ENCODE measurements around a stretch of chr11.

GRCh38 chr11:116930041-116930709, 92.8 kb upstream of the APOA1 start:
- PRO-cap, 2 experiments = peak in 1 of 2 experiments; most common minus-strand start chr11:116930220 (in 1)

GRCh38 chr11:116931473-116932649, 94.4 kb upstream of the APOA1 start:
- PRO-cap, 2 experiments = no peak in any of the 2 experiments

GRCh38 chr11:116977144-116977367, 121.2 kb downstream of the SIK3 start:
- PRO-cap, 2 experiments = no peak in any of the 2 experiments

DNA sequence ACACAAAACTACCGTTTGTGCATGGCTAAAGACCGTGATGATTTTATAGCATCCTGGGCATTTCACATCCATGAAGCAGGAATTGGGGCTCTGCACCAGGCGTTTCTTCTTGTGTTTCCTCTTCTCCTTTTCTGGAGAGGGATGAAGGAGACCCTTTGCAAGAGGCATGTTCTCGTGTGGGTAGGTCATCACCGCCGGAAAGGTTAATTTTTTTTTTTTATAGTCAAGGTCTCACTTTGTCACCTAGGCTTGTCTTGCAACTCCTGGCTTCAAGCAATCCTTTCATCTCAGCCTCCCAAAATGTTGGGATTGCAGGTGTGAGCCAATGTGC, 62.4 kb downstream of the SIK3 start:
- PRO-cap, 2 experiments = peak in 1 of 2 experiments; most common minus-strand start position 202 of the sequence (in 1)

- PRO-cap, 2 experiments = peak in 1 of 2 experiments; most common plus-strand start chr11:117096743 (in 1)
Observed at GRCh38 chr11:117096346-117097064, 1.7 kb downstream of the SIK3 start.

DNA sequence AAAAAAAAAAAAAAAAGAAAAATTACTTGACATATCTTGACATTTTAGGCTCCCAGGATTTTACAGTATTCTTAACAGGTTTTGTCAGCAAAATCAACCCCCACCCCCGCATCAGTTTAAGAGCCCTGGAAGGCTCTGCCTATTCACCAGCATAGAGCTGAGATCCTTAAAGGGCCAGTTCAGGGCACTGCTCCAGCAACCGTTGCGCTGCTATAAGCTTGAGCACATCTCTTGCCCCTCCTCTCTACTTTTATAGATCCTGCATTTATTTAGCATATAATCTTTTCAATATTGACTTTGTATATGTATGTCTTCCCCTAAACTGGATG, 690 bp upstream of the PAFAH1B2 start:
- PRO-cap, 2 experiments = no peak in any of the 2 experiments

GRCh38 chr11:117179997-117180488, 1.5 kb downstream of the SIDT2 start:
- PRO-cap, 2 experiments = peak in 2 of 2 experiments; most common minus-strand start chr11:117180200 (in 2)

- PRO-cap, 2 experiments = no peak in any of the 2 experiments
Observed at GRCh38 chr11:117188606-117189439, 10.3 kb downstream of the SIDT2 start.

GRCh38 chr11:117203733-117203930, 4.5 kb downstream of the TAGLN start:
- PRO-cap, 2 experiments = no peak in any of the 2 experiments

GRCh38 chr11:117647251-117647450, 149.9 kb downstream of the DSCAML1 start:
- PRO-cap, 2 experiments = no peak in any of the 2 experiments

- PRO-cap, 2 experiments = no peak in any of the 2 experiments
Observed at GRCh38 chr11:117817930-117818655, 6.5 kb downstream of the FXYD2 start.

DNA sequence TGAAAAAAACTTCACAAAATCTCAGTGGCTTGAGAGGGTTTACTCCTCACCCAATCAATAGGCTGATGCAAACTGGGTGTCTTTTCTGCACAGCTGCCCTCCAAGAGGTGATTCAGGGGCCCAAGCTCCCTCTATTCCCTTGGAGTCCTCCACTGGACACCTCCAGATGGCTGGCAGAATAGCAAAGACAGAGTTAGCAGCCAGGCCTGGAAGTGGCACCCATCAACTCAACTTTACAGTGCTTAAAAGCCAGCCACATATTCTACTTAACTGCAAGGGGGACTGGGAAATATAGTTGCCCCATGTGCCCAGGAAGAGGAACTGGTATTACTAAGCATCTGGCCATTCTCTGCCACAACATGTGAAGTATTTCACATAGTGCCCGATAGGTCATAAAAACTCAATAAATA, 5.6 kb upstream of the IL10RA start:
- PRO-cap, 2 experiments = no peak in any of the 2 experiments

DNA sequence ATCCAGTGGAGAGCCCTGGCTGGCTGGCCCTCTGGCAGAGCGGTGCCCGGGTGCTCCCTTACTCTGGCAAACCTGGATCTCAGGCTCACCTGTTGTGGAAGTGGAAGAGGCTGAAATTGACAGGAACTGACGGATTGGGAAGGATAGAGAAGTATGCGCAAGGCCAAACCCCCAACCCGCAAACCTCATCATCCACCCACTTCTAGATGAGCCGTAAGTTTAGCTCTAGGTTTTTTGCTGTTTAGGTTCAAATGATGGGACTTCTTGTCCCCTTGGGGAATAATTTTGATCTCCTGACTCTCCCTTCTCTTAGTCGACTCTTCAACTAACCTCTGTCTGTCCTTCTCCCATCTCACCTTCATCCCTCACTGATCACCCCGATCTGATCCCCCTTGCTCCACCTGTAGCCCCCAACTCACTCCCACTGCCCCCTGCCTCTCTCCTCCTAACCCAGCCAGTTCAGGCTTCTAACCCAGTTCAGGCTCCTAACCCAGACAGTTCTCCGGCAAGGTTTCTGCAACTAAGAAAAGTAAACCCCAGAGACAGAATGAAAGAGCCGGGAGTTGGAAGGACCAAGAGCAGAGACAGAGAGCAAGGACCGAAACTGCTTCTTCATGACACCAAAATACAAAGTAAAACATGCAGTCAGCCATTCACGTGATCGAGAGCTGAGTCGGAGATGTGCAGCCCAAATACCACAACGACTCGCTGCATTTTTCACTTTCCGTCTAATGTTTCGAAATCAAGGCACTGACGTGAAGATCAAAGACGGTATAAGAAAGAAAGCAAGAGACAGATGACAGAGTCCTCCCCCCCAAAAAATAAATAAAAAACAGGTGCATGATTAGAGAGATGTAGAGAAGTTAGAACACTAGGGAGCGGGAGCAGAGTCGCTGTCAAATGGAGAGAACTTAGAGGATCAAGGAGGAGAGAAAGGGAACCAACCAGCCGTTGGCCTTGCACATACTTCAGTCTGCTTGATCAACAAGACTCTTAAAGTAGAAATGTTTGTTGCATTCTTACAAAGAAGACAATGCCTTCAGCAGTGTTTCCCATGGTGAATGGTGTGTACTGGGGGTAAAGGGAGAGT, 752 bp downstream of the IL10RA start:
- PRO-cap, 2 experiments = peak in 2 of 2 experiments; most common plus-strand start position 765 of the sequence (in 2); most common minus-strand start position 606 of the sequence (in 2)

DNA sequence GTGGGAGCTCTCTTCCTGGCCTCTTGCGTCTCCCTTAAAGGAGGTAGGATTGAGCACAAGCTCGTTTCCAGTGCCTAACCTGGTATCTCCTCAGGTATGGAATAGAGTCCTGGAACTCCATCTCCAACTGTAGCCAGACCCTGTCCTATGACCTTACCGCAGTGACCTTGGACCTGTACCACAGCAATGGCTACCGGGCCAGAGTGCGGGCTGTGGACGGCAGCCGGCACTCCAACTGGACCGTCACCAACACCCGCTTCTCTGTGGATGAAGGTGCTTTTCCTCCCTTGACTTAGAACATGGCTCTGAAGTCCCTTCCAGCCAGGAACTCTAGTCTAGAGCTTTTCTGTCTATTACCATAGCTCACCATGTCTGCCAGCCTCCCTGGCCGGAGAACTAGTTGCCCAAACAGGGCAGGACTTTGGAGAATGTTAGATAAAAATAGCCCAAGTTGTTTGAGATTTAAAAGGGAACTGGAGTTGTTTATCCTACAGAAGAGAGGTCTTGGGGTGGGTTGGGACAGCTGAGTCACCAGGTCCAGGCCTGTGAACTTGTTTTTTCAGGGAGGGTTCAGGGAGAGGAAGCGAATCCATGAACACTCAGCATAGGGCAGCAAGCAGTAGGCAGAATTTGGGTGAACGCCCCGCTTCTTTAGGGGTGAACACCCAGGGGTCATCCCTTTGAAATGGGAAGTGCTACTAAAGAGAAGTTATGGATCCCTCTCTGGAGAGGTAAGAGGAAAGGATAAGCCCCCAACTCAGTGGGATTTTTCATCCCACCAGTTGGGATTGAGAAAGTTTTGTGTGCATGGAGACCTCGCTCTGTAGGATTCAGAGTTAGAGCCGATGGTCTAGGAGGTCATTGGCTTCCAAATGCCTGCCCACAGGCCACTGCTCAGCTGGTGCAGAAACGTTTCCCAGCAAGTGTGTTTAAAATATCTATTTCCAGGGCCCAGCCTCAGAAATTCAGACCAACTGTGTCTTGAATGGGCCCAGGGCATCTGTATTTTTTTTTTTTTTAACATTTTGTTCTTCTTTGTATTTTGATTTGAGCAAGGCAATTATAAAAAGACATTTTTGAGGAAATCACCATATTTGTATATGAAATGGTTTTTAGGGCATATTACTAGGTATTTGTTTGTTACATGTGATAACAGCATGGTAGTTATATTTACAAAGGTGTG, 3.5 kb downstream of the IL10RA start:
- PRO-cap, 2 experiments = no peak in any of the 2 experiments

DNA sequence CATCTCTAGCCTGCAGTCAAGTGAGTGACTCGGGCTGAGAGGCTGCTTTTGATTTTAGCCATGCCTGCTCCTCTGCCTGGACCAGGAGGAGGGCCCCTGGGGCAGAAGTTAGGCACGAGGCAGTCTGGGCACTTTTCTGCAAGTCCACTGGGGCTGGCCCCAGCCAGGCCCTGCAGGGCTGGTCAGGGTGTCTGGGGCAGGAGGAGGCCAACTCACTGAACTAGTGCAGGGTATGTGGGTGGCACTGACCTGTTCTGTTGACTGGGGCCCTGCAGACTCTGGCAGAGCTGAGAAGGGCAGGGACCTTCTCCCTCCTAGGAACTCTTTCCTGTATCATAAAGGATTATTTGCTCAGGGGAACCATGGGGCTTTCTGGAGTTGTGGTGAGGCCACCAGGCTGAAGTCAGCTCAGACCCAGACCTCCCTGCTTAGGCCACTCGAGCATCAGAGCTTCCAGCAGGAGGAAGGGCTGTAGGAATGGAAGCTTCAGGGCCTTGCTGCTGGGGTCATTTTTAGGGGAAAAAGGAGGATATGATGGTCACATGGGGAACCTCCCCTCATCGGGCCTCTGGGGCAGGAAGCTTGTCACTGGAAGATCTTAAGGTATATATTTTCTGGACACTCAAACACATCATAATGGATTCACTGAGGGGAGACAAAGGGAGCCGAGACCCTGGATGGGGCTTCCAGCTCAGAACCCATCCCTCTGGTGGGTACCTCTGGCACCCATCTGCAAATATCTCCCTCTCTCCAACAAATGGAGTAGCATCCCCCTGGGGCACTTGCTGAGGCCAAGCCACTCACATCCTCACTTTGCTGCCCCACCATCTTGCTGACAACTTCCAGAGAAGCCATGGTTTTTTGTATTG, 13.7 kb downstream of the IL10RA start:
- PRO-cap, 2 experiments = no peak in any of the 2 experiments

- PRO-cap, 2 experiments = no peak in any of the 2 experiments
Observed at GRCh38 chr11:118078183-118079365, 1.7 kb downstream of the TMPRSS4 start.

DNA sequence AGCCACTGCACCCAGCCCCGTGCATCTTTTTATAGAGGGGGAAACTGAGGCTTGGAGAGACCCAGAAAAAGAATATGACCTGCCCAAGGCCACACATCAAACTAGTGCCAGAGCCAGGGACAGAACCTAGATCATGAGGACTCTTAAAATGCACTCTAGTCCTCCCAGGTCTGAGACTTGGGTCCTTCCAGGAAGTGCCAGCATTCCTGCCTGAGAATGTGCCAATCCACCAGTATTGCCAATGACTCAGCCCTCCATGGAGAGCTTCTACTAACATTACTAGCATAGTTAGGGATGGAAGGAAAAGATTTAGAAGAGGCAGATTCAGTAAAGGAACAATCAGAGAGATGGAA, 20.0 kb upstream of the SMIM35 start:
- PRO-cap, 2 experiments = no peak in any of the 2 experiments

DNA sequence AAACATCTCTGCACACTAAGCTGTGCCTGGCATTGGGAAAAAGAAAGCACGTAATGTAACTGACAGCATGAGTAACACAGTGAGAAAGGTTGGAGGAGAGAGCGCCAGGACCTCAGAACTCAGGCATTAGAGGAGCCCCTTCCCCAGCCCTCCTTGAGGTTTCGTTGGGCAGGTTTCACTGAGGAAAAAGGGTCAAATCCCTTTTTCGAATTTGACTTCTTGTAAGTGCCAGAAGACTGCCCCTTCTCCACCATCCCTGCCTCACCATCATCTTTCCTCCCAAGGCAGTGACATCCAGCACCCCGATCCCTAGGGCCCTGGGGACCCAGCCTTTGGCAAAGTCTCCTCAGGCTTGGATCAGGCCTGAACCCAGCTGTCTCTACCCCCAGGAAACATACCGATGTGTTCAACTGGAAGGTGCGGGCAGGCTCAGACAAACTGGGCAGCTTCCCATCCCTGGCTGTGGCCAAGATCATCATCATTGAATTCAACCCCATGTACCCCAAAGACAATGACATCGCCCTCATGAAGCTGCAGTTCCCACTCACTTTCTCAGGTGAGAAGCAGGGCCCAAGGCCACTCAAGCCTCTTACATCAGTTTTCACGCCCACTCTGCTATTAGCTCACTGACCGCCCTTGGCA, 26.2 kb upstream of the SMIM35 start:
- PRO-cap, 2 experiments = no peak in any of the 2 experiments

- PRO-cap, 2 experiments = peak in 2 of 2 experiments; most common plus-strand start chr11:118145664 (in 2)
Observed at GRCh38 chr11:118144822-118145936, 7.4 kb downstream of the SCN4B start.

GRCh38 chr11:118174876-118175964, 1.2 kb downstream of the SCN2B start:
- PRO-cap, 2 experiments = no peak in any of the 2 experiments